ENCODE data around the genes POLE3 and ORM2.

GRCh38 chr9:112429978-112430444, 50.1 kb downstream of the HSDL2 start:
- PRO-cap, result no peak
- RAMPAGE, long total RNA, 2 experiments, result no peak in any of the 2 experiments

GRCh38 chr9:112496211-112496570, 9.6 kb downstream of the KIAA1958 start:
- PRO-cap, result no peak
- RAMPAGE, long total RNA, 2 experiments, result no peak in any of the 2 experiments

GRCh38 chr9:112531636-112532138, 45.1 kb downstream of the KIAA1958 start:
- PRO-cap, result no peak
- RAMPAGE, long total RNA, 2 experiments, result no peak in any of the 2 experiments

- PRO-cap, result no peak
- RAMPAGE, long total RNA, 2 experiments, result no peak in any of the 2 experiments
Observed at GRCh38 chr9:112873099-112873723, 17.5 kb downstream of the SLC46A2 start.

DNA sequence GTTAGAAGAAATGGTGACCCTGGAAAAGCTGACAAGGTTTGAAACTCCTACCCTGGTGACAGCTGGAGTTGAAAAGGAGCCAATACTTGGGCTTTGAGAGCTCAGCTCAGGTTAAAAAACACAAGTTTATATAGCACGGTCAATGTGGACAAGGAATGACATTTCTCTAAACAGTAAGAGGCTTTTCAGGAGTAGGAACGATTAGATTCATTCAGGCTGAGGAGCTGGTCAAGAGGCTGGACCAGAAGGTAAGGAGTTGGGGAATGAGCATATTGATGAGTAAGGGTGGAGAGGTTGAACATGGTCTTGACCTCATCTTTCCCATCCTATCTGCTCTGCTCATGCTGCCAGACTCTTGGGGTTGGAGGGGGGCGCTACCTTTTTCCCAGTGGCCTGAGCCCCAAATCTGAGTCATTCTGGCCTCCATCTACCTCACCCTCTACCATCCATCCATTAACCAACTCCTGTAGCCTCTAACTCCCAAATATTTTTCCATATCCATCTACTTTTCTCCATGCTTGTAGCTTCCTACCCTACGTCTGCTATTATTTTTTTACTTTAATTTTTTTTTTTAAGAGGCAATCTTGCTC, 13.4 kb downstream of the SLC46A2 start:
- PRO-cap, result no peak
- RAMPAGE, long total RNA, 2 experiments, result no peak in any of the 2 experiments

GRCh38 chr9:113154331-113154923, 3.6 kb downstream of the SLC31A2 start:
- PRO-cap, result no peak
- RAMPAGE, long total RNA, 2 experiments, result no peak in any of the 2 experiments

GRCh38 chr9:113176455-113176700, 25.6 kb downstream of the SLC31A2 start:
- PRO-cap, result no peak
- RAMPAGE, long total RNA, 2 experiments, result no peak in any of the 2 experiments

GRCh38 chr9:113381925-113382502, 5.2 kb upstream of the HDHD3 start:
- PRO-cap, result no peak
- RAMPAGE, long total RNA, 2 experiments, result no peak in any of the 2 experiments

DNA sequence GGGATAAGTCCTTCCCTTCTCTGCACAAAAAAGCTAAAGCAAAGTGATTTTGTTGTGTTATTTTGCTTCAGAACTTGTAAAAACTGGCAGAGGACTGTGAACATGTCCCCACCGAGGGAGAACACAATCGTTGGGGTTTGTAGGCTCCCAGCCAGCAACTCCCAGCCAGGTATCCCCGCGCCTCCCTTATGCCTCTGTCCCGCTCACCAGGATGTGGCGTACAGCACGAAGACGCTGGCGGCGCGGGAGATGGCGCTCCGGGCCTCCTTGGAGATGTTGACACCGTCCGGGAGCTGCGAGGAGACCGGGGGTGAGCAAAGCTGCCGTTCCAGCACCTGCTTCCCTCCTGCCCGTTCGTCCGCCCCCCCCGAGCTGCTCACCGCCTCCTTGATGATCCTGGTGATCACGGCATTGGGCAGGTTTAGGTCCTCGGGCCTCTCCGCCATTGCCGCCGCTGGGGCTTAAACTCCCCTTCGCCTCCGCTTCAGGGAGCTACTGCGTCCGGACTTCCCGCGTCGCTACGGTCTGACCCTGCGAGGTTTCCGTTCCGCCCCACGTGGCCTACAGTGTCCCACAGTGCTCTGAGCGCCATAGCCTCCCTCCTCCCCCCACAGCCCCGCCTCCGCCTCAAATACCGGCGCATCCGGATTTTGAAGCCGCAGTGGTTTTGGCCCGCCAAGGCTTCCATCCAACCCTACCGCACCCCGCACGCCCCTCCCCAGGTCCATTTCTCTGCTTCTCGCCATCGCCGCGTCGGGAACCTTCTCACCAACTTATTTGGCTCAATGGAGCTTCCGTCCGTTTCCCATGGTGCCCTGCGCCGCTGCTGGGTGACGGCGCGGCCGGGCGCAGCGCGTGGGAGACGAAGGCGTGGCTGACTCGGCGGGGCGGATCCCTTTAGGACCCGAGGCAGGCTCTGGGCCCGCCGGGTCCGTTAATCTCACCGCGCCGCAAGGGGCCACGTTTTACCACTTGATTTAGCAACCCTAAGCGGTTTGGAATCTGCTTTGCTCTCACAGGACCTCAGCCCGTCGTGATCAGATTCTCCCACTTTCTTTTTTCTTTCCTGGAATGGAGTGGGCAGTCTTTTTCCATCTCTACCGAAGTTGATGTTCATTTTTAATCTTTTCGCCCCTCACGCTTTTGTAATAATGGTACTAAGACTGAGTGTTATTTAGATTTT, at the start of gene POLE3:
TSS of gene POLE3 (minus strand) at position 828 of the 1,183 bp plus-strand sequence.
- PRO-cap, result bidirectional peak, plus-strand start at position 937 of the sequence, minus-strand start at position 527 of the sequence
- RAMPAGE, long total RNA, 2 experiments, result start-site peak on the minus strand in 2 of 2 experiments, centred at position 495 of the sequence, 889 to 1,137 reads per replicate

GRCh38 chr9:113573393-113573842, 109.9 kb downstream of the RGS3 start:
- PRO-cap, result bidirectional peak, plus-strand start at chr9:113573602, minus-strand start at chr9:113573484
- RAMPAGE, long total RNA, 2 experiments, result no peak in any of the 2 experiments

DNA sequence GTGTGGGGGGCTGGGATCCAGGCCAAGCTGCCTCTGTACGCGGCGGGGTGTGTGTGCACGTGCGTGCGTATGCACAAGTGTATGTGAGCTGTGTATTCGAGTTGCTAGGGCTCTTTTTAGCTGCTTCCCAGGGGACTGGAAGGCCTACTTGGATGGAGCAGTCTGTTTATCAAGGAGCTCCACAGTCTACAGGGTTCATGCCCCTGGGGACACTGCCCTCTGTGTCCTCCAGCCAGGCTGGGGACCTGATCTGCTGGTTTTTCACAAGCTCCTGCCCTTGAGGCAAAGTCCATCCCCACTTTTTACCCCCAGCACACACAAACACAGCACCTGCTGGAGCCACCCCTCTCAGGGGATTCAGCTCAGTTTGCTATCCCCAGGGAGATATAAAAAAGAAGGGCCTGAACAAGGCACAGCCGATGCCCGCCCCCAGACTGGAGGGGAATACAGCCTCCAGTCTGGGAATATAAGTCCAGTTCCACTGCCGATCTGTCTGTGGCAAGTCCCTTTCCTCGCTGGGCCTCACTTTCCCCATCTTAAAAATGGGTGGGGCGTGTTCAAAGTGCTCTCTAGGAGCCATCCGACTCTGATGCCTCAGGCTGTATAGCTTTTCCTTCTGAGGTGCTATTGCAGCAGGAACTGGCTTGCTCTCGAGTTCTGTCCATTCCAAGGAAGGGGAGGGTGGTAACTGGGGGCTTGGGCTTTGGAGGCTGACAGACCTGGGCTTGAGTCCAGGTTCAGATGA, 139.2 kb downstream of the RGS3 start:
- PRO-cap, result no peak
- RAMPAGE, long total RNA, 2 experiments, result no peak in any of the 2 experiments

- PRO-cap, result unidirectional peak, minus-strand start at chr9:113621569
- RAMPAGE, long total RNA, 2 experiments, result no peak in any of the 2 experiments
Observed at GRCh38 chr9:113621248-113621978, 157.9 kb downstream of the RGS3 start.

DNA sequence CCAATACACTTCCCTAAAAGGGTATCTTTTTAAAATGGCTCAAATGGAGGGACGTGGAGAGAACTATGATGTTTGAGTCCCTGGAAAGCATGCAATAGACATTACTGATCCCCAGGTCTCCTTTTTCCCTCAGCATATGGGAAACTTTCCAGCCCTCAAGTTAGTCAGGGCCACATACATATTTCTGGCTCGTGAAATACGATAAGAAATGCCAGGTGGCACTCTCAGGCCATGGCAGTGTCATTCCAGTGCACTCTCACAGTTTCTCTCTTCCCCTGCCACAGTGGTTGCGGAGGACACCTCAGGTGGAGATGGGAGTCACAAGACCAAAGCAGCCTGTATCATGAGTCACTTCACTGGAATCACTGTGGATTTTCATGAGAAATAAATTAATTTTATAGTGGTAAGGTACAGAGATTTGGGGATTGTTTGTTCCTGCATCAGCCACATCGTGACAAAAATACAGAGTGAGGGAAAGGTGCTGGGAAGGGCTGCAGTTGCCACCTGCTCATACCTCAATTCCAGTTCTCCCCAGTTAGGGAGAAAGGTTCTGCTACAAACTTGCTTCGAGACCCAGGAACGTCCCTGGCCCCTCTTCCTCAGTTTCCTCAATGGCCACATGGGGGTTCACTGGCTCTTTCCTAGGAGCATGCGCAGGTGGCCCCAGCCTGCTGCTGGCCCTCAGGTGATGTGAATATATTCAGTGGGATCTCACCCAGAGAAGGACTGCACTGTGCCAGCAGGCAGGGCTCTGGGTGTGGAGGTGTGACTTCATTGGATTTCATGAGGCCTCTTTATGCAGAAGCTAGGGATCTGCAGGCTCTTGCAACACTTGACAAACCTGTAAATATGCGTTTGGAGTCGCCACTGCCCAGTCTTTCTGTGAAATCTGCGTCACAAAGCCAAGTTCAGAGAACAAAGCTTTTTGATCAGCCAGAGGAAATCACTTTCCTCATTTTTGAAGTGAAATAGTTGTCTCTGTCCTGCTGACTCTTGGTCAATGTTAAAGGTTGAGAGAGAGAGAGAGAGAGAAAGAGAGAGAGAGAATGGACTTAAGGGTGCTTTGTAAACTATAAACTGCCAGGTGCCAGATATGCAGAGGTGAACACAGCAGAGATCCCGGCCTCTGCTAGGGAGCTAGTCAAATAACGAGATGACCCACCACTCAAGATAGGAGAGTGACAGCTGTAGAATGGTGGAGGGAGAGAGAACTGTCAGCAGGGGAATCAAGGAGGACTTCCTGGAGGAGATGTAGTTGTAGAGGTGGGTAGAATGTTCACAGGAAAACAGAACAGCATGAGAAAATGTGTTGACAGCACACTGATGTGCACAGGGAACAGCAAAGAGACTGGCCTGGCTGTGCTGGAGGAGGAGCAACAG, 167.4 kb upstream of the ZNF618 start:
- PRO-cap, result no peak
- RAMPAGE, long total RNA, 2 experiments, result no peak in any of the 2 experiments

DNA sequence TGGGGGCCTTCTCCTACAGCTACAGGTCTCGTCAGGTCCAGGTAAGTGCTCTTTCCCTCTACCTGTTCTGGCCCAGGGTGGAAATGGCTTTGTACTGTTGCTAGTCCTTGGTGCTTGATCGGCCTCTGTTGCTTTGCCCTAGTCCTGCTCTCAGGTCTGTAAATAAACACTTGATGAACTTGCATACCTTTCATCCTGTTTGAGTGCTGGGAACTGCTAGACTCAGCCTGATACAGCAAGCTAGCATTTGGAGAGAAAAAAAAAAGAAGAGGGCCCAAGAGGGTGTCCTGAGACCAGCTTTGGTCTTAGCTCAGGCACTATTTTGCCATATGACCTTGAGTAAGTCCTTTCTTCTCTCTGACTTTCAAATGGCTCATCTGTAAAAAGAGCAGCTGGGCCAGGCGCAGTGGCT, 21.8 kb upstream of the ZNF618 start:
- PRO-cap, result no peak
- RAMPAGE, long total RNA, 2 experiments, result no peak in any of the 2 experiments

- PRO-cap, result no peak
- RAMPAGE, long total RNA, 2 experiments, result no peak in any of the 2 experiments
Observed at GRCh38 chr9:113933091-113933602, 57.0 kb downstream of the ZNF618 start.

GRCh38 chr9:114156321-114157414, 1.3 kb downstream of the COL27A1 start:
- PRO-cap, result unidirectional peak, minus-strand start at chr9:114156432
- RAMPAGE, long total RNA, 2 experiments, result no peak in any of the 2 experiments

DNA sequence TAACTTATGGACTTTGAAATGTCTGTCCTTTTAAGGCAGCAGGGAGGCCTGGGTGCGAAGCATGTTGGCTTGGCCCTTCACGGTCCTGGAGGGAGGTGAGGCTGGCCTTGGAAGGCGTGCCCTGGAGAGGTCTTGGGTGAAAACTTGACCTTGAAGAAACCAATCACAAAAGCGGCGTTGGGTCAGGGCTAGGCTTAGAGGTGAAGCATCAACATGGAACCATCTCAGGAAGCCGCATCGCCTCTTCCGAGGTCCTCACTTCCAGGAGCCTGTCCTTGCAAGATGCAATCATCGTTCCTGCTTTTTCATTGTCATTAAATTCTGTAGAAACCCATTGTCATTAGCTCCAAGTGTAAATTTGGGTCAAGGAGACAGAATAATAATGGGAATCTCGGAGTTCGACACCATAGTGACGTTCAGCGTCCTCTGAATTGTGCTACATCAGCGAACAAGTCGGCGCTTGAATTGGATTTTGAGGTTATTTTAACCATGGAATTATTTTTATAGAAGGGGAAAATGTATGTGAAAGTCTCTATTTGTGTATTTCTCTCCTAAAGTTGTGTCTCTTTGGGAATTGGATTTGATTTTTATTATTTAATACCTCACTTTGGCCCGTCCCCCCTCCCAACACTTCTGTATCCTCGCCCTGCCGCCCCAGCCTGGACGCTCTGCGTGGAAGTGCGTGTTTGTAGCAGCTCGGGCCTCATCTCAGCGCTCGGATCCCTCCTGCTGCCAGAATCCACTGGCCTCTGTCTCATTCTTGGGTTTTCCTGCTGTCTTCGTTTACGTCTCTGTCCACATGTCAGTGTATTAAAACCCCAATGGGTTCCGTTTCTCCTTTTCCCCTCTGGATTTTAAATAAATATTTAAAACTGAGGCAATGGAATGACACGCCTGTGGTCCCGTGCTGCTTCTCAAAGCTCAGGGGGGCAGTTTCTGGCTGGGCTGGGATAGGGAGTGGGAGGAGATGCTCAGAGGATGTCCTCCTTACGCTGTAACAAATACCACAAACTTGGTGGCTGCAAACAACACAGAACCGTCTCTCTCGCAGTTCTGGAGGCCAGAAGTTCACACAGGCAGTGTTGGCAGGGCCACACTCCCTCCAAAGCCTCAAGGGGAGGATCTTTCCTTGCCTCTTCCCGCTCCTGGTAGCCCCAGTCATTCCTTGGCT, 10.9 kb upstream of the ORM1 start:
- PRO-cap, result no peak
- RAMPAGE, long total RNA, 2 experiments, result no peak in any of the 2 experiments

DNA sequence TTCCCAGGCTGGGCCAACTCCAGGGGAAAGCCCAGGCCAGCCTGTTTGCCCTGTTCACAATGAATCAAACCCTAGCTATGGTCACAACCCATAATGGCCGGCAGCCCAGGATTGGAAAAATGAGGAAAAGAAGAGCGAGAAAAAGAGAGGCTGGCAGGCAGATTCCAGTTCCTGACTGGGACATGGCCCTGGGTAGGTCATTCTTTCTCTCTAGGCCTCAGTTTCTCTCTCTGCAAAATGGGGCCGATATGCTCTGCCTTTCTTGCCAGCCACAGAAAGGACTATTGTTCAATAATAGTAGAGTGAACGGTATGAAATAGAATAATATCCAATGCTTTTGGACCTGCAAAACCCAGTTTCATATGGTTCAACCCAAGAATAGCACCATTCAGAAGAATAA, 7.6 kb upstream of the ORM1 start:
- PRO-cap, result no peak
- RAMPAGE, long total RNA, 2 experiments, result no peak in any of the 2 experiments

DNA sequence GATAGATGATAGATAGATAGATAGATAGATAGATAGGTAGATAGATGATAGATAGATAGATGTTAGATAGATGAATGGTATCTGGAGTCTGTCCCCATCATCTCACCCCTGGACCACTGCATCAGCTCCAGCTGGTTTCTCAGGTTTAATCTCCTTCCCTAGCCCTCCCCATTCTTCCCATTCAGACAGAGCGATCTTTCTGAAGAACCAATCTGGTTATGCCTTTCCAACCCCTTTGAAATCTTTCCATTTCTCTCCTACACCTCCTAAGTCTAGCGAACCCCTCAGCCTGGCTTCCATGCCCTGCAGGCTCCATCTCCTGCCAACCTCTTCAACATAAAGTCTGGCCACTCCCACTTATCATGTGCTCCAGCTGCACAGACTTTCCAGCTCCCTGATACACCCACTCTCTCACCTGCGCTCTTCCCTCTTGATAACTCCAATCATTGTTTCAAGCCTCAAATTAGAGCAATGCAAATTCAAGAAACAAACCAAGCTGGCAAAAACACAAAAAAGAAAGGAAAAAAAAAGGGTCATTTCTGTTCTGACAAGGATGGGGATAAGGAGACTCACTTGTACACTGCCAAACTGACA, 3.8 kb upstream of the ORM1 start:
- PRO-cap, result no peak
- RAMPAGE, long total RNA, 2 experiments, result no peak in any of the 2 experiments

- PRO-cap, result no peak
- RAMPAGE, long total RNA, 2 experiments, result no peak in any of the 2 experiments
Observed at GRCh38 chr9:114329505-114329913, at the start of gene ORM2. ORM2 (plus strand) TSS chr9:114329869.

Data from right atrium auricular region (tissue), 2 donors.